SK-MEL-5 (cell line): ENCODE data around the genes SLC25A5, RPL39 and ATP1B4.

DNA sequence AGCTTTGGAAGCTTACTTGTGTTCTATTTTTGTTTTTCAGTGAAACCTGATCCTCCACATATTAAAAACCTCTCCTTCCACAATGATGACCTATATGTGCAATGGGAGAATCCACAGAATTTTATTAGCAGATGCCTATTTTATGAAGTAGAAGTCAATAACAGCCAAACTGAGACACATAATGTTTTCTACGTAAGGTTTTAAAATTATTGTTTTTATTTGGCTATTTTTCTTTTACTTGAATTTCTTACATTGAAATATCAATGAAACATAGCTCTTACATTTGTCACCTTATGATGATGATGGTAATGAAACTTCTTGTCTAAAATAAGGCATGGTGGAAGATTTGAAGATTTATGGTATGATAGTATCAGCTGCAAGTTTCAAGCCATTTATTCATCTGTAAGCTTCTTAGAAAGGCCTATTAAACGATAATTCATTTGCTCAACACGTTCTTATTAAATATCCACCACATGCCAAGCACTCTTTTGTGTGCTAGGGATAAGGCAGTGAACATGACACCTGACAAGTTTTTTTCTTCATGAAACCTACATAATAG lies 33.8 kb downstream of the IL13RA1 start:
RAMPAGE:
- cytosol, long total RNA: no peak
- long total RNA: no peak
- nucleus, long total RNA: no peak

DNA sequence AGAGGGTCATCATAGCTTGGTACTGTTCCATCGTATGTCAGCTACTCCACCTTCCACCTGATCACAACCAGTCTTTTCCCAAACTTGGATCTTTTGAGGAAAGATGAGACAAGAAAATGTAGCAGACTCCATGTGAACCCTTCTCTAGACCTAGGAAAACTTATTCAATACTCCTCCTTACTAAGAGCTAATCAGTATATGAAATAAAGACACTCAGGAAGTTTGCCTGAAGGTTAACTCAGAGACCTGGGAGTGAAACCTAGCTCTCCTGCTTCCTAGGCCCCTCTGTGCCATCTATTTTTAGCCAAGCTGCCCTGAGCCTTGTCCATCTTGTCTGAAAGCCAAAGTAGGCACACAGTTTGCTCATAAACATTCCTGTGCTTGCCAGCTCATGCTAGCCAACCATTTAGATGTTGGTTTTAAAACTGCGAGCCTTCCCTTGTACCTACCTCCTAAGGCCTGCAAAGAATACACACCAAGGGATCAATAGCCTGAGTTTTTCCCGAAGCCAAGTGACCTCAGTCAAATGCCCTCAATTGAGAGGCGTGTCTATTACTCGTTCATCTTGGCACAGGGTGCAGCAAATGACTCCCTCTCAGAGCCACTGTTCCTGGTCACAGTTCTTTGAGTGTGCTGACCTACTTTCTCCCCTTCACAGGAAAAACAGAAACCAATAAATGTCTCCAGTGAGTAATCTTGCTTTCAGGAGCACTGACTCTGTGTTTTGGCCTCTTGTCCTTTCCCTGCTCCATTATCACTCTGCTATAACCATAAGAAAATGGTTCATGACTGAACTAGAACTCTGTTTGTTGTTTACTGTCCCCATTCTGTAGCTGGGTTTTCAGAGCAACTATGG lies 48.5 kb downstream of the ZCCHC12 start:
RAMPAGE:
- cytosol, long total RNA: no peak
- long total RNA: no peak
- nucleus, long total RNA: no peak

DNA sequence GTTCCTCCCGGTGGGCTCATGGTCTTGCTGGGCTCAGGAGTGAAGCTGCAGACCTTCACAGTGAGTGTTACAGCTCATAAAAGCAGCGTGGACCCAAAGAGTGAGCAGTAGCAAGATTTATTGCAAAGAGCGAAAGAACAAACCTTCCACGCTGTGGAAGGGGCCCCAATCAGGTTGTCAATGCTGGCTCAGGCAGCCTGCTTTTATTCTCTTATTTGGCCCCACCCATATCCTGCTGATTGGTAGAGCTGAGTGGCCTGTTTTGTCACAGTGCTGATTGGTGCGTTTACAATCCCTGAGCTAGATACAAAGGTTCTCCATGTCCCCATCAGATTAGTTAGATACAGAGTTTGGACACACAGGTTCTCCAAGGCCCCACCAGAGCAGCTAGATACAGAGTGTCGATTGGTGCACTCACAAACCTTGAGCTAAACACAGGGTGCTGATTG lies 53.0 kb upstream of the LONRF3 start:
RAMPAGE:
- cytosol, long total RNA: no peak
- long total RNA: no peak
- nucleus, long total RNA: no peak

DNA sequence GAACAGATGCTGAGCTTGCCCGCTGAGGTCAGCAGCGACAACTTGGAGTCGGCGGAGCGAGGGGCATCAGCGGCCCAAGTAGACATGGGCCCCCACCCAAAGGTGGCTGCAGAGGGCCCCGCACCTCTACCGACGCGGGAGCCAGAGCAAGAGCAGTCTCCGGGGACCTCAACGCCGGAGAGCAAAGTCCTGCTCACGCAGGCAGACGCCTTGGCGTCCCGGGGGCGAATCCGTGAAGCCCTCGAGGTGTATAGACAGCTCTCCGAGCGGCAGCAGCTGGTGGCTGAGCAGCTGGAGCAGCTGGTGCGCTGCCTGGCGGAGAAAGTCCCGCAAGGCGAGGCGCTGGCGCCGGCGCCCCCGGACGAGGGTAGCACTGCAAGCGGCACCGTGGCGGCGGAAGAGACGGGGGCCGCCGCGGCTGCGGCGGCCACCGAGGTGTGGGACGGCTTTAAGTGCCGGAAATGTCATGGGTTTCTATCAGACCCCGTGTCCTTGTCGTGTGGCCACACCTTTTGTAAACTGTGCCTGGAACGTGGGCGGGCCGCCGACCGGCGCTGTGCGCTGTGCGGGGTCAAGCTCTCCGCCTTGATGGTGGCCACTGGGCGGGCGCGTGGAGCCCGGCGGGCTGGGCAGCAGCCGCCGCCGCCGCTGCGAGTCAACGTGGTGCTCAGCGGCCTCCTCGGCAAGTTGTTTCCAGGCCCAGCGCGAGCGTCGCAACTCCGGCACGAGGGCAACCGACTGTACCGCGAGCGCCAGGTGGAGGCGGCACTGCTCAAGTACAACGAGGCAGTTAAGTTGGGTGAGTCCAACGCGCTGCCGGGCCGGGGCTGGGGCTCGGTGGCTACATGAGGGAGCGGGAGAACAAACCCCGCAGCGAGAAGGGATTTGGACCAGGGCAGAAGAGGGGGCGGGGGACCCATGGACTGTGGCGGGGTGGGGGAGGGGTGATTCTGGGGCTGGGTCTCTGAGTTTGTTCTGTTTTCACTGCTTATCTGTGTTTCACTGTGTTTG lies 686 bp downstream of the LONRF3 start:
RAMPAGE:
- cytosol, long total RNA: no peak
- long total RNA: no peak
- nucleus, long total RNA: no peak

RAMPAGE:
- cytosol, long total RNA: no peak
- long total RNA: no peak
- nucleus, long total RNA: no peak
Observed at GRCh38 chrX:118983110-118983995, 8.9 kb downstream of the LONRF3 start.

GRCh38 chrX:118995126-118995396 lies 20.6 kb downstream of the LONRF3 start:
RAMPAGE:
- cytosol, long total RNA: no peak
- long total RNA: no peak
- nucleus, long total RNA: no peak

DNA sequence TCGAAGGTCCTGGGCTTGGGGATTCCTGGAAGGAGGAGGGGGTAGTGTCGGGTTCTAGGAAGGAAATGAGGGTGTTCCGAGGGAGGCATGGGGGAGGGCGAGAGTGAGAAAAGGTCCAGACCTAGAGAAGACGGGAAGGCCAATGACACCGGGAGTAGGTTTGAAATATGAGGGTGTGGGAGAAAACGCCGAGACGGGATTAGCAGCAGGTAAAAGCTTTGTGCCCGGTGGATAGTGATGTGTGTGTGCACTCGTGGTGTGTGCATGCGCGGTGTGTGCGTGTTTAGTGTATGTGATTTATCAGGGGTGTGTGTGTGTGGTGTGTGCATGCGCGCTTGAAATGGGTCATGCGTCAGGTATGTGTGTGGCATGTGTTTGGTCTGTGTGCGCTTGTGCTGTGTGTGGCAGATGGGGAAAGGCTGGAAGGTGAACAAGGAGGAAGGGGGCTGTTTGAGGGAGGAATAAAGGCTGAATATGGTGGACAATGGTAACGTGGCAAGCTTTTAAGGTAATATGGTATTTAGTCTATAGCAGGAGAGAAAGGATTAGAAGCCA lies 1.0 kb downstream of the PGRMC1 start:
RAMPAGE:
- cytosol, long total RNA: no peak
- long total RNA: no peak
- nucleus, long total RNA: no peak

DNA sequence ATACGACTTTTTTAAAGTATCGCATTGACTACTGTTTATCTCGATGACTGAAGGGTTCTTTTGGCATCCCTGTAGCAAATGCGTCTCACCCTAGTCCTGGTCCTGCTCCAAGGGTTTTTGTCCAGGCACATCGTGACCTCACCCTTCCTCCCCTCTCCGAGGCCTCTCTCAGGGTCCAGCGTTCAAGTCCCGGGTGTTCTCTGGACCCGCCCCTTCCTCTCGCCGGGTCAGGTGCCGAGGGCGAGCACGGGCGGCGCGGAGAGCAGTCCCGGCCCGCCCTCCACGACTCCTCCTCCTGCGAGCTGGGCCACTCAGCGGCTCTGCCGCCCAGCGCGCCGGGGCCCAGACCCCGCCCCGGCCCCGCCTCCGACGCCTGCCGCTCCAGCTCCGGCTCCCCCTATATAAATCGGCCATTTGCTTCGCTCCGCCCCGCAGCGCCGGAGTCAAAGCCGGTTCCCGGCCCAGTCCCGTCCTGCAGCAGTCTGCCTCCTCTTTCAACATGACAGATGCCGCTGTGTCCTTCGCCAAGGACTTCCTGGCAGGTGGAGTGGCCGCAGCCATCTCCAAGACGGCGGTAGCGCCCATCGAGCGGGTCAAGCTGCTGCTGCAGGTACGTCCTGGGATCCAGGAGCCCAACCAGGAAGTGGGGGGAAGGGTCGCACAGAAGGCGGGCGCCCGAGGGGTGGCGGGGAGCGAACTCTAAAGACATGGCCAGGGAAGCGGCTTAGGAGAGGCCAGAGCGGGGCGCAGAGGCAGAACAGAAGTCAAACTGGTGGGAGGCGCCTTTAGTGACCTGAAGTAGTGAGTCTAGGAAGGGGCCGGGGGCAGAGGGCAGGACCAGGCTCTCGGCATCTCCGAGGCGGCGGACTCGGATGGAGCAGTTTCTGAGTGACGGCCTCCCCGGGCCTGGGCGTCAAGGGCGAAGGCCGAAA lies at the start of gene SLC25A5:
SLC25A5 (plus strand) TSS at position 428 of the 932 bp plus-strand sequence.
RAMPAGE:
- cytosol, long total RNA: start-site peak on the plus strand centred at position 447 of the sequence, 42 bp wide, 3,212 and 4,372 reads in 2 replicates
- long total RNA: start-site peak on the plus strand centred at position 433 of the sequence, 15 bp wide, 70 and 2,458 reads in 2 replicates
- nucleus, long total RNA: start-site peak on the plus strand centred at position 429 of the sequence, 7 bp wide, 1,255 and 547 reads in 2 replicates

RAMPAGE:
- cytosol, long total RNA: no peak
- long total RNA: no peak
- nucleus, long total RNA: no peak
Observed at GRCh38 chrX:119482163-119483137, 14.2 kb downstream of the SLC25A5 start.

GRCh38 chrX:119675429-119675849 lies 17.5 kb downstream of the SEPTIN6 start:
RAMPAGE:
- cytosol, long total RNA: no peak
- long total RNA: no peak
- nucleus, long total RNA: no peak

DNA sequence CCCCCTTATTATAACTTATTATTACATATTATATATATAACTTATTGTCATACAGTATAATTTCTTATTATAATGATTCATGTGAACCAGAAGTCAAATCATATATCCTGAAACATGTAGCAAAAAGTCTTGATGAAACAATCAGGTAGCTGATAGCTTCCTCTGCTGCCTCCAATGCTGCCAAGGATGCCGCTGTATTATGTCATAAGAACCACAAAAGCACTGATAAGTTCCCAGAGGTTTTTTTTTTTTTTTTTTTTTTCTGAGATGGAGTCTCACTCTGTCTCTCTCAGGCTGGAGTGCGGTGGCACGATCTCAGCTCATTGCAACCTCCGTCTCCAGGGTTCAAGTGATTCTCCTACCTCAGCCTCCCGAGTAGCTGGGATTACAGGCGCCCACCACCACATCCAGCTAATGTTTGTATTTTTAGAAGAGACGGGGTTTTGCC lies 8.7 kb downstream of the SEPTIN6 start:
RAMPAGE:
- cytosol, long total RNA: no peak
- long total RNA: no peak
- nucleus, long total RNA: no peak

DNA sequence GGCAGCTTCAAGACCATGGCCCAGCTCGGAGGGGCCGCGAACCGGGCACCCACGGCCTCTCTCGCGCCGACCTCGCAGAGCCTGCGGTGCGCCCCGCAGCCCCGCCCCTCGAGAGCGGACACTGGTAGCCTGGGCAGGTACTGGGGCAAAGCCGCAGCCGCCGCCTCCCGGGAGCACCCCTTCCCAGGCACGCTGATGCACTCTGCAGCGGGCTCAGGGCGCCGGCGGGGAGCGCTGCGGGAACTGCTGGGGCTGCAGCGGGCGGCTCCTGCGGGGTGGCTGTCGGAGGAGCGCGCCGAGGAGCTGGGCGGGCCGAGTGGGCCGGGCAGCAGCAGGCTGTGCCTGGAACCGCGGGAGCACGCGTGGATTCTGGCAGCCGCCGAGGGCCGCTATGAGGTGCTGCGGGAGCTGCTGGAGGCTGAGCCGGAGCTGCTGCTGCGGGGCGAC lies 288 bp downstream of the SOWAHD start:
RAMPAGE:
- cytosol, long total RNA: no peak
- long total RNA: no peak
- nucleus, long total RNA: no peak

DNA sequence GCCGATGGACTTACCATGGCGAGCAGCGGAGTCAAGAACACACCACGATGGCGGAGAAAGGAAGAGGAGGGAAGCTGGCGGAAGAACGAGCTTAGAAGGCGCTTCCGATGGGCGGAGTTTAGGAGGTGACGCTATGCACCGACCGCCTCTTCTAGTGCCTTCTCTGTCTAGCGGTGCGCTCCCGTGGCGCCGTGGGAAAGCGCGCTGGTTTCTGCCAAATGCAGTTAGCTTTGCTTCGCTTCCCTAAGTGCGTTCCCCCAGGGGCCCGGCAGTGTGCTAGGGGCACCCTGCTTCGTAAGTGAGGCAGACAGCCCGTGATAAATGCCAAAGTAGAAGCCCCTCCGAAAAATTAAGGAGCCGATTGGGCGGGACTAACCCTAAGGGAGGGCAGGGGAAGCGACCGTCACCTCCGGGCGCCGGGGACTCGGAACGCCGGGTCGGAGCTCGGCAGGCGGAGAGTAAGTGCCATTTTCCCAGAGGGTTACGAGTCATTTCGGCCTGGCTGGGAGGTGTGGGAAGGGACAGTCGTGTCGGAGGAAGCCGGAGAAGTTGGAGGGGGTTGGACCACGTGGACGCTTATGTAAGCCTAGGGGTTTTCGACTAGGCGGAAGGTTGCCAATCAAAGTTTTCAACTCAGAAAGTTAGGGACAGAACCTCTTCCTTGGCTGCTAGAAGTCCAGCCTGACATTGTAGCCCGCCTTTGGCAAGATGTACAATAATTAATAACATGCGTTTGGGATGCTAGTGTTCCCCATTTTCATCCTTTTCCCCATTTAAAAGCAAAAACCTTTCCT lies at the start of gene RPL39:
RPL39 (minus strand) TSS at position 71 of the 794 bp plus-strand sequence.
RAMPAGE:
- cytosol, long total RNA: start-site peak on the minus strand centred at position 61 of the sequence, 24 bp wide, 3,360 and 2,432 reads in 2 replicates; start-site peak on the plus strand centred at position 407 of the sequence, 16 bp wide, 31 and 30 reads in 2 replicates
- long total RNA: start-site peak on the minus strand centred at position 63 of the sequence, 19 bp wide, 4,844 and 2,807 reads in 2 replicates
- nucleus, long total RNA: start-site peak on the minus strand centred at position 56 of the sequence, 35 bp wide, 325 and 74 reads in 2 replicates; start-site peak on the plus strand centred at position 427 of the sequence, 56 bp wide, 24 and 5 reads in 2 replicates

DNA sequence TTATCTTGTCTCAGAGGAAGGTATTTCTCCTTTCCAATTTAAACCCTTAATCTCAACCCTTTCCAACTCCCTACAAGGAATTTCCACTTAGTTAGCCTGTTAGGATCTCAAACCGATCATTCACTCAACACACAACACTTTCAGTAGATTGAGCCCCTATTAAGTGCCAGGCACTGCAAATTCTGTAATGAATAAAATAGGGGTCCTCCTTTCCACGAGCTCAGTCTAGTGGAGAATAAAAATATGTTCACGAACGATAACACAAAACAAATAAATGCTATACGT lies 6.5 kb upstream of the ZBTB33 start:
RAMPAGE:
- cytosol, long total RNA: no peak
- long total RNA: no peak
- nucleus, long total RNA: no peak

DNA sequence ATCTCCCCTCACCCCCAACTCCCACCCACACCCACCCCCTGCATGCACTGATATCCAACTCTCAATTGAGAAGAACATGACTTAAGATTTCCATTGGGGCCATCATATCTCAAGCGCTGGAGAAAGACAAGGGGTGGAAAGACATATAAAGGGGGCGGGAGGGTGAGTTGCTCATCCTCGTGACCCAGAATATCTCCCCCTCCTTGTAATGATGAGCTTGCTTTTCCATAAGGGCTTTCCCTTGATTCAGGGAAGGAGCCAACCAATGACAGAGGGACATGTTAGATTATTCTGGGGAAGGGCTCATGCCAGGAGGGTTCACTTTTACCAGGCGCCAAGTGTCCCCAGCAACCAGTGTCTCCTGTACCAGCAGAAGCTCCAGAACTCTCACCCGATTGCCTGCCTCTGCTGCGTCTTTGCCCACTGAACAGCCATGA lies at the start of gene ATP1B4:
ATP1B4 (plus strand) TSS at position 354 of the 437 bp plus-strand sequence.
RAMPAGE:
- cytosol, long total RNA: no peak
- long total RNA: no peak
- nucleus, long total RNA: no peak

RAMPAGE:
- cytosol, long total RNA: no peak
- long total RNA: no peak
- nucleus, long total RNA: no peak
Observed at GRCh38 chrX:120466325-120466937, 2.7 kb downstream of the LAMP2 start.

RAMPAGE:
- cytosol, long total RNA: no peak
- long total RNA: no peak
- nucleus, long total RNA: no peak
Observed at GRCh38 chrX:123614019-123614315, 118.9 kb downstream of the THOC2 start.

DNA sequence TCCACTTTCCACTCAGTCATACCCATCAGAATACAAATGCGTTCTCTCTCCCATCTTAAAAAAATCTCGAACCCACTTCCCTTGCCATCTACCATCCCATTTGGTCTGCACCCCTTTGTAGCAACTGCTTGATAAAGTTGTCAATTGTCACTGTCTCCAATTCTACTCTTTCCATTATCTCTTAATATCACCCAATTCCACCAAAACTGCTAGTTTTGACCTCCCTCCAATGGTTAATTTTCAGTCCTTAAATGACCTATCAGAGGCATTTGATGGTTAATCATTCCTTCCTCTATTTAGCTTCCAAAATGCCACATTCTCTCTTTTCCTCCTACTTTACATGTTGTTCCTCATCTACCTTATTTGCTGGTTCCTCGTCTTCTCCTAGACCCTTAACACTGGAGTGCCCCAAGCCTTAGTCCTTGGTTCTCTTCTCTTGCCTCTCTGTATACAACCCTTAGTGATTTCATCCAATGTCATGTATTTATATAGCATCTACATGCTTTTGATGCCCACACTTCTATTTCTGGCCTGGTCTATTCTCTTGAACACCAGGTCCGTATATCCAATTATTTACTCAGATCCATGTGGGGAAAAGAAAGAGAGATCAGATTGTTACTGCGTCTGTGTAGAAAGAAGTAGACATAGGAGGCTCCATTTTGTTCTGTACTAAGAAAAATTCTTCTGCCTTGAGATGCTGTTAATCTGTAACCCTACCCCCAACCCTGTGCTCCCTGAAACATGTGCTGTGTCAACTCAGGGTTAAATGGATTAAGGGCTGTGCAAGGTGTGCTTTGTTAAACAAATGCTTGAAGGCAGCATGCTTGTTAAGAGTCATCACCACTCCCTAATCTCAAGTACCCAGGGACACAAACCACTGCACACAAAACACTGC lies 53.5 kb downstream of the THOC2 start:
RAMPAGE:
- cytosol, long total RNA: no peak
- long total RNA: no peak
- nucleus, long total RNA: no peak

GRCh38 chrX:123680462-123680945 lies 52.3 kb downstream of the THOC2 start:
RAMPAGE:
- cytosol, long total RNA: no peak
- long total RNA: no peak
- nucleus, long total RNA: no peak

RAMPAGE:
- cytosol, long total RNA: no peak
- long total RNA: no peak
- nucleus, long total RNA: no peak
Observed at GRCh38 chrX:123694549-123695020, 38.3 kb downstream of the THOC2 start.